Fallopian tube (tissue), 1 donor: ENCODE measurements around a stretch of chr21.

DNA sequence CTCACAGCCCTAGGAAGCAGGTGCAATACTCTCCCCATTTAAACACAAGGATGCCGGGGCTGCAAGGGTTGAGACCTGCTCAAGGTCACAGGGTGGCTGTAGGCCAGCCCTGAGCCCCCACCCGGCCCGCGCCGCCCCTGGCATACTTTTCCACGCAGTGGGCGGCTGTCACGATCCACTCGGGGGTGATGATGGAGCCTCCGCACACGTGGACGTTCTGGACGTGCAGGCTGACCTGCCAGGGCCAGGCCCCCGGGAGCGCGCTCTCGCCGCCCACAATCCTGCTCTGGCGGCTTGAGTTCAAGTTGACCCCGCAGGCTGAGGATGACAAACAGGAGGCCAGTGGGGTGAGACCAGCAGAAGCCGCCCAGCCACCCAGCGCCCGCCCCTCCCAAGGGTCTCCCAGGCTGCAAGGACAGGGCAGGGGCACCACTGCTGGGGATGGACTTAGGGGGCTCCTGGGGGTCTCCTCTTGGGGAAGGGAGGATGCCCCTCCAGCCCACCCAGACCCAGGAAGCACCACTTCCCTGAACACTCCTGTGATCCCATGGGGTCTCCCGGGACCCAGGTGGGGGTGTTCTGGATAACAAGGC lies 34.7 kb downstream of the TMPRSS2 start:
- PRO-cap = no peak

- PRO-cap = no peak
Observed at GRCh38 chr21:41485679-41486360, 22.1 kb downstream of the TMPRSS2 start.

DNA sequence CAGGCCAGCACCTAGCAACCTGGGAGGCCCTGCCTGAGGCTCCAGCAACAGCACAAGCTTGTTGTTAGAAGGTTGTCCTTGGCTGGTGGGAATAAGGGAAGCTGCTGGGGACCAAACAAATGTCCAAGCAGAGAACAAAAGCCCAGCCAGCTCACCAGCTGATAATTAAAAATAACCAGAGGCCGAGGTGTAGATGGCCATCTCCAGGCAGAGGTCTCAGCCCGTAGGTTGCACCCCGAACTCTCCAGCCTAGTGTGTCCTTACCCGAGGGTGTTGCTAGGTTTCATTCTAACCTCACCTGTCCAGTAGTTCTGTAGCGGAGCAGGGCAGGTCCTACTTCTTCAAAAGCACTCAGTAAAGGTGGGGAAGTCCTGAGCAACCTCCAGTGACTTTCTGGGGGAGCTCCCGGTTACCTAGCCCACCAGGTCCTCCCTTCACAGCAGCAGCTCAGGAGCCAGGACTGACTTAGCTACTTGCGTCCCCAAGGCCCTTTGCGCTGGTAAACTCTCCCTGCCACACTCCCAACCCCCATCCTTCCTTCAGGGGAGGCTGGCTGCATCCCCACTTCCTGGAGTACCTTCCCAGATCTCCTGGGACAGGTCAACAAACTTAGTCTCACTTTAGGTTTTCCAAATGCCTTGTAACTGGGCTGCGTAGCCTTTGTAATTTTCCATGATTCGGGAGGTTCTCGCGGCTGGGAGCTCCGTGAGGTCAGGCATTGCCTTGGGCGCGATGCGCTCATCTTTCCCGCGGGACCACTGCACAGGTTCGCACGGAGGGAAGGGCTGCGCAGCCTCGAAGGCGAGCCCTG lies 1.6 kb downstream of the TMPRSS2 start:
- PRO-cap = unidirectional peak, plus-strand start at position 75 of the sequence; bidirectional peak, plus-strand start at position 308 of the sequence, minus-strand start at position 256 of the sequence

- PRO-cap = no peak
Observed at GRCh38 chr21:41558002-41558278, 50.0 kb upstream of the TMPRSS2 start.

GRCh38 chr21:41561966-41562757 lies 54.2 kb upstream of the TMPRSS2 start:
- PRO-cap = no peak

DNA sequence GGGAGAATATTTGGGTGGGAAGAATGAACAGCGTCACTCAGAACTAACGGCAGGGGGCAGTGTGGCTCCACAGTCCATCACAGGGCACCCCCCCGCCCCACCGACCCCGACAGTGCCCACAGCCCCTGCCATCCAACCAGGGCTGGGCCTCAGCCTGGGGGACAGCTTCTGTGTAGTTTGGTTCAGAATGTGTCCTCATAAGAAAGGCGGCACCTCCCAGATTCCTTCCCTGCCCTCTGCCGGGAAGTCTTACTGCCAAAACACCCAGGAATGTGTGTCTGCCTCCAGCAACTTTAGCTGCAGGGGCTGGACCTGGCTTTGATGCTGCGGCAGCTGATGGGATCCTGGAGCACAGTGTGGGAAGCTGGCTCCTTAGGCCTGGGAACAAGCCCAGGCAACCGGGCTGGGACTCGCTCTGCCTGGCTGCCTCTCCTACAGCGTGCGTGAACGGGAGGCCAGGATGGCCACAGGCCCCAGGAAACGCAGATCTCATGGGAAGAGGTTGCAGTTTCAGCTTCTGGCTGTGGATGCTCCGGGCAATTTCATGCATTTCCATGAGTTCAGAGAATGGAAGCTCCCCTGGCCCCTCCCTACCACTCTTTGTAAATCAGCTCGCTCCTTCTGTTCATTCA lies 104.9 kb upstream of the TMPRSS2 start:
- PRO-cap = bidirectional peak, plus-strand start at position 375 of the sequence, minus-strand start at position 358 of the sequence

DNA sequence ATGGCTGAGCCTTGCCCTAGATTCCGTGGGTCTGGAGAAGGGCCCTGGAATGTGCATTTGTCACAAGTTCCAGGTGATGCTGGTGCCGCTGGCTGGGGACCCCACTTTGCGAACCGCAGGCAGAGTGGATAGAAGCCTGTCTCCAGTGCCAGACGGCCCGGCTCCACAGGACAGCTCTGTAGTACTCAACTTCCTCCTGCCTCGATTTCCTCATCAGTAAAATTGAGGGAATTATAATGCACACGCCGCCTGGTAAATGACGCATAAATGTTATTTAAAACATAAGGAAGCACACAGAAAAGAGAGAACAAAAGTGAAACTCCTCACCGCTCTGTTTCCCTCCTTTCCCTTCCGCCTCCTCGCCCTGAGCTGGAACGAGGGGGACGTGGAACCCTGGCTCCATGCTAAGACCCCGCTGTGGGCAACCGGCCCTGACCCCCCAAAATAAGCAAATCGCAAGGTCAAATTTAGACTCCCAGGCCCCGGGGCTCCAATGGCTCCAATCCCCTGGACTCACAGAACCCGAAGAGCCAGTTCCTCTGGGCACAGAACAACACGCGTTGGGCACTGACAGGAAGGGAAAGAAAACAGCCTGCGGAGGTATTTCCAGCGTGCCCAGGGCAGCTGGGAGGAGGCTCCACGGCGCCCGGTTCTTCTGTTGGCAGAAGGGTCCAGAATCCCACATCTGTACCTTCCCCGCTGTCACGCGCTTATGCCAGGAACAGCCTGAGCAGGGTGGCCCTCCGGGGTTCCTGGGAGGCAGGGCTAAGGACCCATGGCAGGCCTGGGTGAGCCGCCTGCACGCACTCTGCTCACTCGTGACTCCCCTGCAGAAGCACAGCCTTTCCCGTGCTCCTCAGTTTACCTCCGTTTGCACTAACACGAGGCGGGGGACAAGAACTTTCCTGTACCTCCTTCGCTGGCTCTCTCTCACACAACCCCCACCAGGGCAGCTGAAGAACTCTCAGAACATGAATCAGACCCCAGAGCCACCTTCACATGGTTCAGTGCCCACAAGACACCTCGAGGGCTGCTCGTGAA lies 85.6 kb downstream of the RIPK4 start:
- PRO-cap = bidirectional peak, plus-strand start at position 603 of the sequence, minus-strand start at position 524 of the sequence; unidirectional peak, minus-strand start at position 714 of the sequence

- PRO-cap = unidirectional peak, plus-strand start at chr21:41761358
Observed at GRCh38 chr21:41761074-41761688, 5.7 kb downstream of the RIPK4 start.

- PRO-cap = bidirectional peak, plus-strand start at chr21:41768121, minus-strand start at chr21:41768006; unidirectional peak, minus-strand start at chr21:41768283
Observed at GRCh38 chr21:41767680-41768444, 1.0 kb upstream of the RIPK4 start.

DNA sequence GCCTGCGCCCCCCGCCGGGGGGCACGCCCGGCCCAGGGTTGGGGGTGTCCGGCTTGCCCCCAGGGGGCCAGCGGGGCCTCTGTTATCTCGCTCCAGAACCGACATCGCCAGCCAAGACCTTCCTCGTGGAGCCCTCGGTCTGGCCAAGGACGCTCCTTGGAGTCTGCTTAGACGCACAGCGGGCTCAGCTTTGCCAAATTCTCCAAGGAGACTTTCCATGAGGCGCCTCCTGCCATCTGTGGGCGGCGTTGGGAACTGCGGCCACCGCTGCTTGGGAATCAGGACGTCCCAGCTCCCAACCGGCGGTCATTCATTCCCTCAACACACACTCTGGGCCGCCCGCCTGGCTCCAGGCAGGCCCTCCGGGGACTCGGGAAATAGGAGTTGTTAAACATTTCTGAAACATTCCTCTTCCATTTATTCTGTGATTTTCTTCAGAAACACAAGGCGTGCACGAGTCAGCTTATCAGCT lies 11.4 kb upstream of the RIPK4 start:
- PRO-cap = unidirectional peak, minus-strand start at position 192 of the sequence

DNA sequence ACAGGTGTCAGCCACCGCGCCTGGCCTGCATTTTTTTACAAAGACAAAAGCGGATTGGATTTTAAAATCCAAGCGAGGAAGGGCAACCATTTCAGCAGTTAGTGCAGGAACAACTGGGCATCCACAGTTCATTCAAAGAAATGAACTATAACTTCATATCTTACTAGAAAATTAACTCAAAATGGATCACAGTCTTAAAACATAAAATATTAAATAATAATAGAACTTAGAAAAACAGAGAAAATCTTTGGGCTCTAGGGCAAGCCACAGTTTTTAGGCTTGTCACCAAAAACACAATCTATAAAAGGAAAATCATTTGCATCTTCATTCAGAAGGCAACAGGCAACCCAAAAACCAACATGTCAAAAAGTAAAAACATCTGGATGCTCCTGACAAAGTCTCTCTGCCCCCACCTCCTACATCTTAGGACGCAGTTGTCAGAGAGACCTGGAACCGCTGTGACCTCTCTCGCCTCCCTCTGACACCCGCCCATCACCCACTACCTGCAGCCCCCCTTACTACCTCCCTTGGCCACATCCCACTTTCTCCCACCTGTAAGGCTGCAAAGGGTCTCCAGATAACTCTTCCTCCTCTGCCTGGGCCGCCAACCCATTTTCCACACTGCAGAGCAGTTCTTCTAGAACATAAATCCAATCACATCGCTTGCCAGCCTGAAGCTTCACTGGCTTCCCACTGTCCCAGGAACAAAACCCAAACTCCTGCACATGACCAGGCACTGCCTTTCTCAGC lies 14.9 kb downstream of the PRDM15 start:
- PRO-cap = no peak

DNA sequence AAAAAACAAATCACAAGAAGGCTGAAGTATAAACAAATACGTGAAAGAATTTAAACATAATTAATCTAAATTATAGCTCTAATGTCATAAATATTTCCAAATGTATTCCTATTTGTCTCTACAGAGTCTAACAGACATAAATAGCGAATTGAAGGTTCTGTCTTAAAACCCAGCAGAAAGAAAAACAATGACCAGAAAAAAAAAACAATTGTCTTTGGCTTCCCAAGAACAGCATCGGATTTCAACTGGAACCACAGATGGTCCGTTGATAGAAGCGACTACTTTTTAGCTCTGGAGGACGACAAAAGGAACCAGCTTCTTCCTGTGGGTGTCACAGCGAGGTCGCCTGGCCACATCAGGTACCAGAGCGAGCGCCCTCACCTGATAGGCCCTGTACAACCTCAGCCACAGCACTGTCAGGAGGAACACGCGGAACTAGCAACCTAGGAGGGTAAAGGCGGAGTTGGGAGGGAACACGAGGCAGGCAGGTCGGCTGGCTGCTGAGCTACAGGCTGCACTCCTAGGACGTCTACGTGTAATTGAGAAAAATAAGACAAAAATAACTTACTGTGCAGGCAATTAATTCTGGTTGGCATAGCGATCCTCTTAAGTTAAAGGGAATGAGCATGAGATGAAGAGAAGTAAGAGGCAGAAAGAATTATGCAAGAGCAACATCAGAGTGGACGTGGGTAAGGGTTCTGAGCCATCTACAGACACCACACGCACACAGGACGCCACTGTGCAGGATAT lies 16.7 kb upstream of the PRDM15 start:
- PRO-cap = no peak

DNA sequence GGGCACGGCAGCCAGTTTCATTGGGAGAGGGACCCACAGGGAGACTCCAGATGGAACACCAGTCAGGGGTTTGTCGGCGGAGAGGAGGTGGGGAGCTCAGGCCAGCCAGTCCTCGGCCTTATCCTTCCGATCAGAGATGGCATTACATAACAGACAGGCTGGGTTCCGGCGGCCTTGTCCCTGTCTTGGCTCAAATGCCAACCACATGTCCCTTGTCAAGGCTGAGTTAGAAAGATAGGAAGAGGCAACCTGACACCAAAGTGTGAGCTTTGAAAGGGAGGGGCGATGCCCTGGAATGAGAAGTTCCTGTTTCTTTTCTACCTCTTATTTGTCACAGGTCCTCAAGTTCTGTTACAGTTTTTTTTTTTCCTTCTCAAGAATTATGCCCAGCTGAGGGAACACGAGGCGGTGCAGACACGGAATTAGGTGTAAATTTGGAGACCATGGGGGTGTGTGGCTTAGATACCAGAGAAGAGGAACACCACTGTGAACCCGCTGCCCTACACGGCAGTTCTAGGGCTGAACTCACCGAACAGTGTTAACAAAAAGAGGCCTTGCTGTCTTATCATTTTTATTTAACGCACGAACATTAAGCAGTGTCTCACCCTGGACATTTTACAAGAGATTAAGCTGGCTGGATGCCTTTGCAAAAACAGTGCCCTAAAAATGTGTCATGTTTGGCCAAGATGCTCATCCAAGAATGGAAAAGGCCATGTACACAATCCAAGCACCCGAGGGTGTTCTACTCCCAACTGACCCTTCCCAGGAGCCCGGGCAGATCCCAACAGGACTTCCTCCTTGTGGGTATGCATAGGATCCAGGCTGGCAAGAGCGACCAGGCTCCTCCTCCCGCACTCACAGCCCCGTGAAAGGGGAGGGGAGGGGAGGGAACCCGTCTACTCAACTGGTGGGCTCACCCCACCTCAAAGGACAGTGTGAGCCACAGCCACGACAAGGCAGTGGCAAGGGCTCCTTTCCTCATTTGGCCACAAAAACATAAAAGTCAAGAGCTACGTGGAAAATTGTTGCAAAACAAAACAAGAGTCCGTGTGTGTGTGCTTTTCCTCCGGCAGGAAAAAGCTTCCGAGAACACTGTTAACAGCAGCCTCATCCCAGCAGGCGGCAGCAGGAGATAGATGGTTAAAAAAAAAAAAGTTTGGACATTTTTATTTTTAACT lies 20.5 kb downstream of the C2CD2 start:
- PRO-cap = bidirectional peak, plus-strand start at position 325 of the sequence, minus-strand start at position 196 of the sequence

GRCh38 chr21:42040404-42041064 lies 30.4 kb upstream of the ZBTB21 start:
- PRO-cap = no peak

DNA sequence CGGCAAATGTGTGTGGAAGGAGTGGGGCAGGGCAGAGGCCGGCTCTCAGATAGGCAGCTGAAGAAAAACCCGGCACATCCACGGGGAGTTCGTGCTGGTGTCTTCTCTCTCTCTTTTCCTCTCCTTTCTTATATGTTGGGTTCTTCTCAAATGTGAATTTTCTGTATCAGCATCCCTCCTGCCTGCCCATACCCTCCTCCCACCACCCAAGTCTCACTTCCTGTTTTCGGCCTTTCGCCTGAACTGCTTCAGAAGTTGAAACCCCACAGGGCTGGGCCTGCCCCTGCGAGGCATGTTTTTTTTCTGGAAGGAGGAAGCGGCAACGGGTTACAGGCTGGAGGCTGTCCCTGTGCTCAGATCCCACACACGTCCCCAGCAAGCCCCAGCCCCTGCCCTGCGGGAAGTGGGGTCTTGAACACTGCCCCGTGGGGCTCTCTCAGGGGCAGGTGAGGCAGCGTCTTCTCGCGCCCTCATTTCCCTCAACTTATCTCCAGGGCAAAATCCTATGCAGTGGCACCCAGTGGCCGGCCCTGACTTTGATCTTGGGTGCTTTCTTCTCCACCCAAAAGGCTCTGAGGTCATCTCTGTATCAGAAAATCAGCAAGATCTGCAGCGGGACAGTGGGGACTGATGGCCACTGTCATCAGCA lies 9.7 kb upstream of the UMODL1 start:
- PRO-cap = no peak

GRCh38 chr21:42193080-42193464 lies 25.9 kb upstream of the ABCG1 start:
- PRO-cap = no peak

DNA sequence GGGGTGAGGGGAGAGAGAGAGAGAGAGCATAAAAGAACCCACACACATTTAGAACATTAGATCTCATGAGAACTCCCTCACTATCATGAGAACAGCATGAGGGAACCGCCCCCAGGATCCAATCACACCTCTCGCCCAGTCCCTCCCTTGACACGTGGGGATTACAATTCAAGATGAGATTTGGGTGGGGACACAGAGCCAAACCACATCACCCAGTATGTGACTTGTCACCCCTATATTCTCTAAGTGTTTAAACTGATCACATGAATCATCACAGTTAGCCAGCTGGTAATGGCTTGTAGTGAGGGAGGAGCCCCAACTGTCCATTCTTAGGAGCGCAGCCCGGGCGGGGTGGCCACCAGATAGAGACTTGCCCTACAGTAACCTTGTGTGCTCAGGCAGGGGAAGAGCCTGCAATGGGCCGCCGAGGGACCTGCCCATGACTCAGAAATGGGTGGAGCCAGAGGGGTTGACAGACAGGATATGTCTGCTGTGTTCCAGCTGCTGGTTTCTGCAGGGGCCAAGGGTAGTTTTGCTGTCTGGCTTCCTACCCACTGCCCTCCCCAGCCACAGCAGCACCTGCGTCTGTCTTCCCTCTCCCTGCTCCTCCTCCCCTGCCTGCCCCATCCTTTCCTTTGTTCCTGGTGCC lies 9.0 kb downstream of the ABCG1 start:
- PRO-cap = no peak

DNA sequence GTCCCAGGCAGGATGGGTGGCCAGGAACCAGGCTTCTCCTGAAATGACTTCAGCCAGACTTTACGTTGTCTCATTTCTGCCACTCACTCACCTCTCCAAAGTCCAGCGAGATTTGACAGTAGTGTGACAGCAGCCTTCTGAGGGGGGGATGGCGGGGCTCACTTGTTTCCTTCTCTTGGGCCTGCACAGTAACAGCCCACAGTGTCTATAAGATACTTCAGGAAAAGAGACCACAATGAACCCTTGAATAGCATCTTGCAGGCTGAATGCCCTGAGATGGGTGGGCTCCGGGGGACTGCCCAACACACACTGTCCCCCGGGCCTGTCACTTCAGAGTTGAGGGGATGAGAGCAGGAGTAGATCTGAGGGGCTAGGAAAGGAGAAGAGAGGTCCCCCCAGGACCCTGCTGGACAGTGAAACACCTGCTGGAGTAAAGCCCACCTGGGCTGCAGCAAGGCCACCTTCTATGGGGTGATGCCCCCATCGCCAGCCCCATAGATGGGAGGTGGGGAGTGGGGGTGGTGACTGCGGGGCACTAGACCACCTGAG lies 32.1 kb downstream of the TFF3 start:
- PRO-cap = no peak

GRCh38 chr21:42301781-42302496 lies 13.3 kb downstream of the TFF3 start:
- PRO-cap = no peak

GRCh38 chr21:42337881-42338857 lies 12.6 kb downstream of the TFF2 start:
- PRO-cap = bidirectional peak, plus-strand start at chr21:42338702, minus-strand start at chr21:42338609